ENCODE results near the genes OR7A5, OR7A17, CCDC105, AKAP8L and CYP4F3.

DNA sequence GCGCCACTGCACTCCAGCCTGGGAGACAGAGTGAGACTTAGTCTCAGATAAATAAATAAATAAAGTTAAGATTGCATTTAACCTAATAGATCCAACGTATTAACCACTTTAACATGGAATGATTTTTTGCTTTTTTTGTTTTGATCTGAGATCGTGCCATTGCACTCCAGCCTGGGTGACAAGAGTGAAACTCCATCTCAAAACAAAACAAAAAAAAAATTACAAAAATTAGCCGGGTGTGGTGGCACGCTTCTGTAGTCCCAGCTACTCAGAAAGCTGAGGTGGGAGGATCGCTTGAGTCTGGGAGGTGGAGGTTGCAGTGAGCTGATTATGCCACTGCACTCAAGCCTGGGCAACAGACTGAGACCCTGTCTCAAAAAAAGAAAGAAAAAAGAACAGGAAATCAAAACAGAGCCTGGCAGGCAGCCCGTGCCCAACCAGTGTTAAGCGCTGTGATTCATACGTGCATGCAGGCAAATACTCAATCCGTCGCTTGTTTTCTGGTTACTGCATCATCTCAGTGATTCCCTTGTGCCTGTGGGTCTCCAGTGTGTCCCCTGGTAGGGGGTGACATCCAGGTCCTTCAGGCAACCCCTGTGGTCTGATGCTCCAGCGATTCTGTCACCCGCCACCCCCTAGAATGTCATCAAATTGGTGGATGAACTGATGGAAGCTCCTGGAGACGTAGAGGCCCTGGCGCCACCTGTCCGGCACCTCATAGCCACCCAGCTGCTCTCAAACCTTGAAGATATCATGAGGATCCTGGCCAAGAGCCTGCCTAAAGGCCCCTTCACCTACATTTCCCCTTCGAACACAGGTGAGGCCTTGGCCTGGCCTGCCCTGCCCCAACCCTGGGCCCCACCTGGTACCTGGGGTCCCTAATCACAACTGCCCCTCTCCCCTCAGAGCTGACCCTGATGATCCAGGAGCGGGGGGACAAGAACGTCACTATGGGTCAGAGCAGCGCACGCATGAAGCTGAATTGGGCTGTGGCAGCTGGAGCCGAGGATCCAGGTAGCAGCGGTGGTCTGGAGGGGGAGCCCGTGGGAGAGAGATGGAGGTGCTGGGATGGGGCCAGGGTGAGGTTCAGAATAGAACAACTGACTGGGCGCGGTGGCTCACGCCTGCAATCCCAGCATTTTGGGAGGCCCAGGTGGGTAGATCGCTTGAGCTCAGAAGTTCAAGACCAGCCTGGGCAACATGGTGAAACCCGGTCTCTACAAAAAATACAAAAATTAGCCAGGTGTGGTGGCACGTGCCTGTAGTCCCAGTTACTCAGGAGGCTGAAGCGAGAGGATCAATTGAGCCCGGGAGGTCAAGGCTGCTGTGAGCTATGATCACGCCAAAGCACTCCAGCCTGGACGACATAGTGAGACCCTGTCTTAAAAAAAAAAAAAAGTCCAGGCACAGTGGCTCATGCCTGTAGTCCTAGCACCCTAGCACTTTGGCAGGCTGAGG, 17.9 kb downstream of the DDX39A start:
- PRO-cap = no peak

- PRO-cap = no peak
Measured at GRCh38 chr19:14413287-14414493, 5.5 kb downstream of the DDX39A start.

- PRO-cap = no peak
Measured at GRCh38 chr19:14443313-14443643, 10.2 kb downstream of the PKN1 start.

DNA sequence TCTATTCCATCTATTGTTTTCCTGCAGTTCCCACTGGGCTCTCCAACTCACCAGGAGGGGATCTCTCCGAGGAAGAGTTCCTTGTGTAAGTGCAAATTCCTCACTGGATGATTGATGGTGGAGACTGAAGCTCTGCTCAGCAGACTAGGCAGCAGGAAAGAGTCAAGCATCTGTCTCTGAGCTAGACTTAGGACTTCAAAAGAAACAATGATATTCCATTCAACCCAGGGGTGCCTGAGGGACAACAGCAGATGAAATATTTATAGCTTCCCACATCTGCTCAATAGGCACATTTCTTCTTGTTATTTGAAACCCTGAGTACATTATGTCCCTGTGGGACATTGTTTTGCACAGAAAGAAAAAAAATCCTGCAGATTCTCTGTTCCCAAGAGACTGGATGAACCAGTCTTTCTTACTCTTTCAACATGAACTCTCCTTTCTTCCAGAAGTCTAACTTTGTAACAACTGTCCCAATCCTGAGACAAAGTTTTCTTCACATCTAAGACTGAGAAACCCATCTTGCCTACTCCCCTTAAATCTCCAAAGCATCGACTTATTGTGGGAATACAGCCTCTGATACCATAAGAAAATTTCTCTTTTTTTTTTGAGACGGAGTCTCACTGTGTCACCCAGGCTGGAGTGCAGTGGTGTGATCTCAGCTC, at the start of gene OR7A5:
Gene OR7A5 (minus strand): TSS at position 163 of the 662 bp plus-strand sequence.
- PRO-cap = no peak

DNA sequence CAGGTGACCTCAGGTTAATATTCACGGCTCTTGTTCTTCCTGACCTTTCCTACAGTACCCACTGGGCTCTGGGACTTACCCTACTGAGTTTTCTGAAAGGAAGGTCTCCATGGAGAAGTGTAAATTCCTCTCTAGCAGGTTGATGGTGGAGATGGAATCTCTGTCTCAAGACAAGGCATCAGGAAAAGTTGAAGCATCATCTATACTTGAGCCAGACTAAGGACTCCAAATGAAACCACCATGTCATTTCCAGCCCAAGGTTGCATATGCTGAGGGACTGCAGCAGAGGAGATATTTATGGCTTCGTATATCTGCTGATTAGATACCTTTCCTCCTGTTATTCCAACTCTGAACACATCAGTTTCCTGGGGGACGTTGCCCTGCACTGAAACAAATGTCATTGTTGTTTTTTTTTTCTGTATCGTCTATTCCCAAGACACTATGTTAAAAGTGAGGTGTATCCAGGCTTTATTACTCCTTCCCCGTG, at the start of gene OR7A17:
Gene OR7A17 (minus strand): TSS at position 271 of the 487 bp plus-strand sequence.
- PRO-cap = no peak

DNA sequence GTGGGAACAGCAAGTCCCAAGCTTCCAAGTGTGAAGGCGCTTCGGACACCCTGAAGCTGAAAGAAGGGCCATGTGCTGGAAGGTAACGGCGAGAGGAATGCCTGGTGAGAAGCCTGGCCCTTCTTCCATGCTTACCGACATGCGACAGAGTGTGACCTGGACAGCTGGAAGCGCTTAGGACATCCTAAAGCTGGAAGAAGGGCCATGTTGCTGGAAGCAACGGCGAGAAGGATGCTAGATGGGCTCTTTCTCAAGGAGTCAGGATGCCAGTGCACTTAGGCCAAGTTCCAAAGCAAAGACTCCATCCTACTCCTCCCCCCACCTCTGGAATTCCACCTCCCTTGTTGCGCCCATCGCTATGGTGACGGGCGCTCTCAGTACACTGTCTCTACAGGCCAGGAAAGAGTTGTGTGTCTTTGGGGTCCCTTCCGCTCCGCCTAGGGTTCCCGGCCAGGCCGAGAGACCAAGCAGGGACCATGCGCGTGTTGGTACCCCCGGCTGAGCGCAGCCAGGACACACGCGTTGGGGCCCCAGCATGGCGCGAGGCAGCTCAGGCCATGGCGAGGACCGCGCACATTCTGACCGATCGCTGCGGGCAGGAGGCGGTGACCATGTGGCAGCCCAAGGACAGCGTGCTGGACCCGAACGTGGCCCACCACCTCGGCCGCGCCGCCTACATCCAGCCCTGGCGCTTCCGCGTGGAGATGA, at the start of gene CCDC105:
Gene CCDC105 (plus strand): TSS at position 377 of the 708 bp plus-strand sequence.
- PRO-cap = no peak

DNA sequence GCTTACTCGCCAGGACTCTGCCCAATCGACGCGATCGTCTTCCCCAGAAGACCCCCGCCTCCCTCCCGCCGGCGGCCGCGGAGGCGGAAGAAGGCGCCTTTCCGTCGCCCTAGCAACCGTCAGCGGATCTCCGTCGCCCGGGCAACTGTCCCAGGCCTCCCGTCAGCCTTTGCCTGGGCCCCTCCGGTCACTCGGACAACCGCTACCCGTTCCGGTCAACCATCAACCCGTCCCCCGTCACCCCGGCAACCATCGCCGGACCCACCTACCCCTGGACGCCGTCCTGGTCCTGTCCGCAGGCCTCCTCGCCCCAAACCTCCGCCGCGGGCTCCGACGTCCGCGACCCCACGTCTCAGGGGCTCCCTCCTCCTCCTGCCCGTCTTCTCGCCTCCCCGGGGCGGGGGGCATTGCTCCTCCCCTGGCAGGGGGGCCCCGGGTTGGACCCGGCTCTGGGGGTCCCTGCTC, 8.7 kb downstream of the EPHX3 start:
- PRO-cap = no peak

- PRO-cap = no peak
Measured at GRCh38 chr19:15250926-15251472, 18.8 kb upstream of the EPHX3 start.

DNA sequence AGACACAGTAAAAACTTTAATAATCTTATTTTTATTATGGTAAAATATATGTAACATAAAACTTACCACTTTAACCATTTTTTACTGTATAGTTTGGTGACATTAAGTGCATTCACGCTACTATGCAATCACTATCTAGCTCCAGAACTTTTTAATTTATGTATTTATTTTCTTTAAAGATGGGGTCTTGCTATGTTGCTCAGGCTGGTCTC, 45.2 kb downstream of the BRD4 start:
- PRO-cap = no peak

DNA sequence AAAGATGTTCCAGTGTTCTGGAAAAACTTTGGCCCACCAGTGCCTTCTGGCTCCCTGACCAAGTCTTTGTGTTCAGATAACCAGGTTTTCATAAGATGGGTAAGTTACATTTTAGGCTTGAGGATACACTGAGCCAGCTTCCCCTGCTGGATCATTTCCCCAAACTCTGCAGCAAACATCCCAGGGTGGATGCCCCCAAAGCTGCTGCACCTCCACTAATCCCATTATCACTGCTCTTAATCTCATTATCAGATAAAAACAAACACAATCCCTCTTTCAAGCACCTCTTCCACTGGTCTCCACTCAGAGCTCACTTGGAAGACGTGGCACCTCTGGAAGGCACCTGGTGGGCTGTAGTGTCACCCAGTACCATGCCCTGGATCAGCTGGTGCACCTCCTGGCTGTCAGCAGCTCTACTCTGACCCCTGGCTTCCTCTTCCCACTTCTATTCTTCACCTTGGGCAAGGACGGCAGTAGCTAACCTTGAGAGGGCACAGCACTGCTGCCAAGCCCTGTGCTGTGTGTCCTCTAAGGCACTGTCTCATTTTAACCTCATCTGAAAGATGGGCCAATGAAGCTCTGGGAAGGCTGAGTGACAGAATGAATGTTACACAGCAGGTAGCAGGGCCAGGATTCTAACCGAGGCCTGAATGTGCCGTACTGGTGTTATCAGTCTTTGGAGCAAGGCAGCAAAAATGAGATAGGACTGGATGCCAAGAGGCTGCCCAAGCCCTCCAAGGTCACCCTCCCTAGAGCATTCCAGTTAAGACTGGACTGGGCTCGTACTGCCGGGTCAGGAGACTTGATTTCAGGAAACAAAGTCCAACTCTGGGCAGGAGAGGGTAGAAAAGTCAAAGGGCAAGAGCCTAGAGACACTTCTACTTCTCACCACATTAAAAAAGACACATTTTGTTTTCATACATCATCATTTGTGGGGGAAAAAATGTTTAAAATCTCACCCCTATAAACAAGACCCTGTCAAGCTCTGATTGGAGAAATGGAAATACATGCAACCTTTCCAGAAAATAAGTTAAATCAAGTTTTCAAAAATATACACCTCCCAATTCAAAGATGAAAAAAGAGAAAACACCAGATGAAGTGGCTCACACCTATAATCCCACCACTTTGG, 7.3 kb downstream of the BRD4 start:
- PRO-cap = no peak

DNA sequence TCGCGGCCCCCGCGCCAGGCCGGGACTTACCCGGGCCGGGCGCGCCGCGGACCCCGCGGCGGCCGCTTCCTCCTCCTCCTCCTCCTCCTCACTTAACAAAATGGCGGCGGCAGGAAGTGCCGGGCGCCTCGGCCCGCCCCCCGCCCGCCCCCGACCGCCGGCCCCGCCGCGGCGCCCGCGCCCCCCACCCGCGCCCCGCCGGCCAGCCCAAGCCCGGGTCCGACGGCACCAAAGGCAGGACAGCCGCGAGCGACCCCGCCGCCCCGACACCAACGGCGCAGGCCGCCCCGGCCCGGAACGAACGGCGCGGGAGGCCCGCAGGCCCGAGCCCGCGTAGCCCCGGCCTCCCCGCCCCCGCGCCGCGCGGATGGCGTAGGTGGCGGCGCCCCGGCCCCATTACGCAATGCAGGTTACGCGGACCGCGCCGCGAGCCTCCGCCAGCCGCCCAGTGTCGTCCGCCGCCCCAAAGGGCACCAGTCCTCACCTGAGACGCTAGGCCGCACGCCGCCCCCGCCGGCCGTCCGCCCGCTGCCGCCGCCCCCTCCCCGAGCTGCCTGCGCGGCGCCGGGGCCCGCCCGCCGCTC, 441 bp downstream of the BRD4 start:
- PRO-cap = bidirectional peak, plus-strand start at position 91 of the sequence, minus-strand start at position 90 of the sequence

GRCh38 chr19:15418643-15419451, at the start of gene AKAP8L:
Gene AKAP8L (minus strand): TSS chr19:15418988.
- PRO-cap = bidirectional peak, plus-strand start at chr19:15418788, minus-strand start at chr19:15418726; bidirectional peak, plus-strand start at chr19:15419324, minus-strand start at chr19:15418988

DNA sequence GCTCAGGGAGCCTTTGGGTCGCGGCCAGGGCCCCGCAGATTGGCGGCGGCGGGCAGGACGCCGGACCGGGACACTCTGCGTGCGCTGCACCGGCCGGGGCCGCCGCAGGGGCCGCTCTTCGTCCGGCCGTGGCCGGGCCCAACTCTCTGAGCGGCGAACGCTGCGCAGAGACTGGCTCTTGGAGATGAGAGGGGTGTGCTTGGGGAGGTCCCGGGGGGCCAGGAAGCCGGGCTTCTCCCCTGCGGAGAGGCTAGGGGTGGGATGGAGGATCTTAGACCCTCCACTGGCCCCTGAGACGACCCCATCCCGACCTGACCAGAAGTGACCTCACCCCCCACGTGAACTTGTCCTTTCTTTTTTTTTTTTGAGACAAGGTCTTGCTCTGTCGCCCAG, 3.5 kb upstream of the WIZ start:
- PRO-cap = no peak

DNA sequence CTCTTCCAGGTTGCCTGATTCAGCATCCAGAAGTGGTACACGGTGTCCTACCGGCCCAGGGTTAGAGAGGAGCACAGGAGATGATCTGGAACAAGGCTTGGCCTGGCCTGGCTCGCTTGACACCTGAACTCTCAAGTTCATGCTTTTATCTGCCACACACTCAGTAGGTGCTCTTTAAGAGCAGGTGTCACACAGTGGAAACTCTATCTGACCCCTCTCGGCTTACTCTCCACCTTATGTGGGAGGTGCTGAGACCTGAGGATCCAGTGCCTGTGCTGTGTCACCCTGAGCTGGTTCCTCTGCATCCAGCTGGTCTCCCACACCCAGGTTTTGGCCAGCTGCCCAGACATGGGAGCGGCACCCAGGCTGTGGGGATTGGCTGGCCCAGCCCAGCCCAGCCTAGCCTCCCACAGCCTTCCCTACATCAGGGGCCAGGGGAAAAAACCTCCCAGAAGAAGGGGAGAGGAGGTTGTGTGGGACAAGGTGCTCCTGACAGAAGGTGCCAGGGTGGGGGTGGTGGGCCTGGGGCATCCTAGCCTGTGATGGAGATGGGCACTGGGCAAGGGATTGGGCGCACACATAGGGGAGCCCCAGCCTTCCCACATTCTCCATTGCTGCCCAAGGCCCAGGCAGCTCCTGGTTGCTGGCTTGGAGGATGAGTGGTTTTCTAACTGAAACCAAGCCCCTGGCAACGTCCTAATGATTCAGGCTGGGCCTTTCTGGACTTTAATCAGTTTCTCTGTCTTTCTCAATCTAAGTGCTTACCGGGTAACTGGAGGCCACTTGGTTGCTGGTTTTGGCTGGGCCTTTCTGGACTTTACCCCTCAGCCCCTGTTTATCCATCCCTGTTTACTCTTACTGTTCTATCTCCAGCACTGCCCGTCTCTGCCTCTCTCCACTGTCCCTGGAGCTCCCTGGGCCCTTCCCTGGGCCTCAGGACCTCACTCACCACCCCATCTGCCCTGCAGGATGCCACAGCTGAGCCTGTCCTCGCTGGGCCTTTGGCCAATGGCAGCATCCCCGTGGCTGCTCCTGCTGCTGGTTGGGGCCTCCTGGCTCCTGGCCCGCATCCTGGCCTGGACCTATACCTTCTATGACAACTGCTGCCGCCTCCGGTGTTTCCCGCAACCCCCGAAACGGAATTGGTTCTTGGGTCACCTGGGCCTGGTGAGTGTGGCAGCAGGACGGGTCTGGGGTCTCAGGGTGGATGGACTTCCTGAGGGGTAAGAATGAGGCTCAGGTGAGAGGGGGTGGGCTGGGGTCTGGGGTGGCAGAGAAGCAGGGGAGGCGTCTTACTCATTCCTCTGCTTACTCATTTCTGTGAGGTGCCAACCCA, at the start of gene CYP4F3:
Gene CYP4F3 (plus strand): TSS at position 451 of the 1,336 bp plus-strand sequence.
- PRO-cap = no peak

DNA sequence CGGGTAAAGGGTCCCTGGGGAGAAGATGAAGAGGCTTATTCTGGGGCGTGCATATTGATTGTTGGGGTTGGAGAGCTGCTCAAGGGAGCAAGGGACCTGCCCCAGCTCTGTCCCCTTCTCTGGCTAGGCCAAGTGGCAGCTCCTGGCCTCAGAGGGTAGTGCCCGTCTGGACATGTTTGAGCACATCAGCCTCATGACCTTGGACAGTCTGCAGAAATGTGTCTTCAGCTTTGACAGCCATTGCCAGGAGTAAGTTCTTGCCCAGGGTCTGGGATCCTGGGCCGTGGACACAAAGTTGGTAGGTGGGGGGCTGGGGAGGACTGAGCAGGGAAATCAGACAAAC, 8.3 kb downstream of the CYP4F3 start:
- PRO-cap = no peak

GRCh38 chr19:15680864-15681360, 8.0 kb downstream of the CYP4F12 start:
- PRO-cap = no peak

- PRO-cap = no peak
Measured at GRCh38 chr19:15828089-15828625, 12.7 kb upstream of the OR10H1 start.

DNA sequence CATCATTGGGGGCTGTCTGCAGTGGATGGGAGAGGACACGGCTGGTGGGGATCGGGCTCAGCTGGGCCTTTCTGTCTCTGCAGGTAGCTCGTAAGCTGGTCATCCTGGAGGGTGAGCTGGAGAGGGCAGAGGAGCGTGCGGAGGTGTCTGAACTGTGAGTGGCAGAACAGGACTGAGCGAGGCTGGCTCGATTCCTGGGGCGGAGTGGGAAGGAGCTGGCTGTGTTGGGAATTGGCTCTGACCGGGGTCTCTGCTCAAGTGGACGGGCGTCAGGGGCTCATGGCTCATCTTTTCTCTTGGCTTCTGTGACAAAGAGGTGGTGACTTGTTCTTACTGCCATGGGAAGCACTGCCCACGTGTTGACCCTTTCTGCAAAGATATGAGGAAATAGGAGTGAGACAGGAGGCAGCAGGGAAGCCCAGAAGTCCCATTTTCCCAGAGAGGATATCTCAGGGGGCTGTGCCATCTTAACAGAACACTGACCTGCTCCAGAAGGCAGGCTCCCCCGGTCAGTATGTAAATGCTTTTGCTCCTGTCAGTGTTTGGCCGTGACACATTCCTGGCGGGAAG, 11.7 kb downstream of the TPM4 start:
- PRO-cap = no peak

DNA sequence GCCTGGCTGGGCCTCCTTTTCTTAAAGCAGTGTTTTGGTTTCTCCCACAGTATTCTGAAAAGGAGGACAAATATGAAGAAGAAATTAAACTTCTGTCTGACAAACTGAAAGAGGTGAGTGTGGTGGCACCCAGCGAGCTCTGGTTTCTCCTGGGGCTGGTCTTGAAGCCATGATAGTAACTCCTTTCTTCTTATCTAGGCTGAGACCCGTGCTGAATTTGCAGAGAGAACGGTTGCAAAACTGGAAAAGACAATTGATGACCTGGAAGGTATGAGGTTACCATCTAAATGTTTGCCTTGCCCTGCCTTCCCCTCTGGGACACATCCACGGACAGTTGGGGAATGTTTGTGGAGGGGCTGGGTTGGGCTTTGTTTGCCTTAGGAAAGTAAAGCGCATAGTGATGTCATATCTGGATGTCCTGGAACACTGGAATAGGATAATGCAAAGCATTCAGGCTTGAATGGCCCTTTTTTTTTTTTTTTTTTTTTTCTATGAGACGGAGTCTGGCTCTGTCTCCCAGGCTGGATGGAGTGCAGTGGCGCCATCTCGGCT, 17.3 kb downstream of the TPM4 start:
- PRO-cap = no peak

GRCh38 chr19:16101258-16101983, 10.3 kb upstream of the RAB8A start:
- PRO-cap = no peak